H7 (cell line): ENCODE measurements around the genes FZD4, TMEM135, TRIM77, TRIM64 and NAALAD2.

DNA sequence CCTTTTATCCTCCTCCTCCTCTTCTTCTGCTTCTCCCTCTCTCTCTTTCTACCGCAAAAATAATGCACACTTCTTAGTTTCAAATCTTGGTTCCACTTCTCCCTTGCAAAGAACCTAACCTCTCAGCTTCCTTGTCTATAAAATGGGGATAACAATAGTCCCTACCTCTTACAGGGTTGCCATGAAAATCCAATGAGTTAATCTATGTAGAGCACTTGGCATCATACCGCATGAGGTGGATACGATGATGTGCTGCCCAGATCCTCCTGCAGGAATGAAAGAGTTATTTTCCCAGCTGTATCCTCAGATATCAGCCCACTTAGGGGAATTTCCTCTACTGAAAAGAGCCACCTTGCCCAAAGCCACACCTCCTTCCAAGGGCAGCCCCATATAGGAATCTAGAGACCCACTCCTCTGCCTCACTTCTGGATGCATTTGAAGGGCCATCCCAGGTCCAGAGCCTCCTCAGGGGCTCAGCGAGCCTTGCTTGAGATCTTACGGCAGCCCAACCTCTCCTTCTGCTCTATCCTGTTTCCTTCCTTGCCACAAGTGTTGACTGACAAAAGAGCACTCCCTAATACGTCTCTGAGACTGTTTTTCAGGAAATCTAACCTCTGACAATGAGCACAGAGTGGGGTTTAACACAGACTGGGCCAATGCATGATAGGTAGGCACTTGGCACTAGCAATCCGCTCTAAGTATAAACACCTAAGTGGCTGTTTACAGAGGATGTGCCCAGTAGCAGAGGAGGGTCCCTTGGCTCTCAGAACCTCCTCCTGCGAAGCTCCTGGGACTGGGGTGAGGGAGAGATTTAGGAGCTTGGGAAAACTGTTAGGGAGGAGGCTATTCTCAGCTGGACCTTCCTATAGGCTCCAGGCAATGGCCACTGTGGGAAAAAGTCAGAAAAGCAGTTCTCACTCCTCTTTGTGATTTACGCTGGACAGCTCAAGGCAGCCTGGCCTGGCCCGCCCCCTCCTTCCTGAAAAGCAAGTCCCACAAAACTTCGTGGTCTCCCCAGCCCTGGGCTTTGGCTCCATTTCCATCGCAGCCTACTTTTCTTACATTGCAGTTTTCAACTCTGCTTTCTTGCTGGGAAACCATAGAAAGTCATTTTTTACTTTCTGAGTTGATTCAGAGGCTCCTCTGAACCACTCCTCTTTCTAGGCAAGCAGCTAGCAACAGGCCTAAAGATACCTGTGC lies 128.7 kb downstream of the CCDC81 start:
- RAMPAGE, long total RNA = no peak

DNA sequence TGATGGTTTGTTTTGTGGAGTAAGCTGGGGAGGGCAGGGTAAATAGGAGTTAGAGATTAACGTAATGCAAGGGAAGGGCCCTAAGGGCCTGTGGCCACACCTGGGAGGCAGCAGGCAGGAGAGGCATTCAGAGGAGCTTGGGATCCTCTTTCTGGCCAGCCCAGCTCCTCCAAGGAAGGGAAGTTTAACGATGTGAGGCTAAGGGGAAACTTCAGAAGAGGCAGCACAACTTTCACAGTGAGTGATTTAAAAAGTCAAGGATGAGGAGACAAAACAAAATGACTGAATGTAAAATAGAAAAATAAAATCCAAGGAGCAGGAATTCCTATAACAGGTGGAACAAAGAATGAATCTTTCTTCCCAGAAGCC lies 197.1 kb downstream of the CCDC81 start:
- RAMPAGE, long total RNA = no peak

DNA sequence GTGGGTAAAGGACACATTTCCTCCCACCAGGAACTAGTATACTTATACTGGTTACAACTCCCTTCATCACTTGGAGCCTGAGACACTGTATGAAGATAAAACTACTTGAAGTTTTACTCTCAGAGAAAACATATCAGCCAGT lies 171.0 kb upstream of the PRSS23 start:
- RAMPAGE, long total RNA = no peak

GRCh38 chr11:86670809-86671364 lies 129.5 kb upstream of the PRSS23 start:
- RAMPAGE, long total RNA = no peak

- RAMPAGE, long total RNA = no peak
These were observed at the start of gene FZD4 for GRCh38 chr11:86954385-86955463. TSS of gene FZD4 (minus strand) at chr11:86955395.

- RAMPAGE, long total RNA = start-site peak on the plus strand at chr11:87038020-87038040, 65 reads
These were observed at the start of gene TMEM135 for GRCh38 chr11:87037012-87038213. TSS of gene TMEM135 (plus strand) at chr11:87037934.

- RAMPAGE, long total RNA = no peak
These were observed 209.0 kb downstream of the TMEM135 start for GRCh38 chr11:87246785-87247064.

DNA sequence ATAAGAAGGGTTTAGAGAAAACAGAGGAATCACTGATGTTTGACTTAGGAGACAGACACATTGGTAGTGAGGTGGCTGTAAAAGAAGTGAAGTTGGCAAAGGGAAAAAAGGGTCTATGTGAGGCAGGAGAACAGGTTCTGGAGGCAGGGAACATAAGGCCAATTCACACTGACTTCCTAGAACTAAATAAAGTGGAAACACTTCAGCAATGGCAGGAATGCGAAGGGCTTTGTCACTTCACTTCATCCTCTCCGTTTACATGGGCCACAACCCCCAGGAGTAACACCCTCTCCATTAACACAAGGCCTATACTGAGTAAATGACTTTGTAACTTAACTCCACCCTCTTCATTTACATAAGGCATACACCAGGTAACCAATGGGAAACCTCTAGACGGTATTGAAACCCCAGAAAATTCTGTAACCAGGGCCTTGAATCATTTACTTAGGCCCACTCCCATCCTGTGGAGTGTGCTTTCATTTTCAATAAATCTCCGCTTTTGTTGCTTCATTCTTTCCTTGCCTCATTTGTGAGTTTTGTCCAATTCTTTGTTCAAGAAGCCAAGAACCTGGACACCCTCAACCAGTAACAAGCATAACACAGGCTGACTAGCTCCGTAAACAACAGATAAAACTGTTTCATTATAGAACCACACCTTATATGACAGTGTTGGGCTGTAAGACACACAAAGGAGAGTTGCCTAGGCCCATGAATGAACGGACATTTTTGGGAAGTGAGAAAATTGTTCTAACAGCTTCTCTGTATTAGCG lies 36.4 kb downstream of the CTSC start:
- RAMPAGE, long total RNA = no peak

DNA sequence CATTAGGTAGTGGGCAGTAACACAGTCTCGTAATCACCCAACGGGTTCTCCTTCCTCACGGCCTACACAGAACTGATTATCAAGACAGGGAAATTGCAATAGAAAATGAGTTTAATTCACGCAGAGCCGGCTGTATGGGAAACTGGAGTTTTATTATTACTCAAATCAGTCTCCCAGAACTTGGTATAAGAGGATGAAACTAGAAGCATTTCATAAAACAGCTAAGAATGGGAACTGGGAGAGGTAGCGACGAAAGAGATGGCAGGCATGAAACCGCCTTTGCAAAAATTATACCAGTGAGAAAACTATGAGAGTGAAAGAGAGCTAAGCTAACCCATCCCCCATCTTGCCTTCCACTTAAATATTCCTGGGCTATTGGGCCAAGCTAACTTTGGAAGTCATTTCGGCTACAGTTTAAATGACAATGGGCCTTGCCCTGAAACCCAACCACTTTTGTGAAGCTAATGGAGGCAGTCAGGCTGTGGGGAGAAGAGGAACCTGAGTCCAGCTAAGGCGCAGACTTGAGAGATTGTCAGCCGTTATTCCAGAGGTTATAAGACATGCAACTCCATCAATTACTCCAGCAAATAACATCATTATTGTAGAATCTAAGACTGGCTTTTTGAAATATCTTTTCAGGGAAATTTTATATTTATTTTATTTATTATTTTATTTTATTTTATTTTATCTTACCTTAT lies 29.6 kb downstream of the CTSC start:
- RAMPAGE, long total RNA = no peak

- RAMPAGE, long total RNA = no peak
These were observed 785 bp upstream of the CTSC start for GRCh38 chr11:88338306-88338736.

DNA sequence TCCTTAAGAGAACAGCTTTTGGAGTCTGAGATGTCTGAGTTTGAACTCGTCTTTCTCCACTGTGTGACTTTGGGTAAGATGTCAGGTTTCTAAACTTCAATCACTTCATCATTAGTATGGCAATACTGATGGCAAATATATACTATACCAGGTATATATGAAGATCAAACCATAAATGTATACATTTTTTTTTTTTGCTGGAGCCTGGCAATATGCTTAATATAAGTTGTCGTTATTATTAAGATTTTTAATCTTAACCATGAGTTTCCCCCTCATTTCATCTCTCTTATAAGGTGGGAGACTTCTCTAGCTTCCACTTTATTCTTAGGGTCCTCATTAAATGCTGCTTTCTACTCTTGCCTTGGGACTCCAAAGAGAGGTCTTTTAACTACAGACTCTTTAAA lies 108.3 kb upstream of the CTSC start:
- RAMPAGE, long total RNA = no peak

DNA sequence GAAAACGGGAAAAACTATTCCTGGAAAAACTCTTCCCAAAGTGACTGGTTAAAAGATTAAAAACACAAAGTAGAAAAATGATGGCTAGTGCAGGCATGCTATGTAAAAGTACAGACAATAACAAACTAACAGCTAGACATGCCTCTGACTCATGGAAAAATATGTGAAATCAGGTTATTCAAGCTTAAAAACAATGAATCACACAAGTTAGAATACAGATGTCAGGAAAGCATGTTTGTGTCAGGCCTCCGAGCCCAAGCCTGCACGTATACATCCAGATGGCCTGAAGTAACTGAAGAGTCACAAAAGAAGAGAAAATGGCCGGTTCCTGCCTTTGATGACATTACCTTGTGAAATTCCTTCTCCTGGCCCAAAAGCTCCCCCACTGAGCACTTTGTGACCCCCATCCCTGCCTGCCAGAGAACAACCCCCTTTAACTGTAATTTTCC lies 110.1 kb downstream of the NOX4 start:
- RAMPAGE, long total RNA = no peak

DNA sequence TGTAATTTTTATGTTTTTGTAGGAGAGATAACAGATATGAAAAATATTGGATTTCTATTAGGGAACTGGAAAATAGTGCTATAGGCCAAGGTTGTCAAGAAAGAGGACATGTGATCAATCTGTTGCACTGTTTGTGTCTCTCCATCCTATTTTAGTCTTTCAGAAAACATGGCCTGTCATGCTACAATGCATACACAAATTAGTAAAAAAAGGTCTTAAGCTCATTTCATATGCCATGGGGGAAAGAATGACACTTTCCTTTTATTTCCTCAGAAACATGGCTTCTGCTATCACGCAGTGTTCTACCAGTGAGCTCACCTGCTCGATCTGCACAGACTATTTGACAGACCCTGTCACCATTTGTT lies at the start of gene TRIM77:
TSS of gene TRIM77 (plus strand) at position 278 of the 365 bp plus-strand sequence.
- RAMPAGE, long total RNA = no peak

- RAMPAGE, long total RNA = no peak
These were observed at the start of gene TRIM64 for GRCh38 chr11:89965683-89966217. TSS of gene TRIM64 (plus strand) at chr11:89966037.

GRCh38 chr11:90134179-90135479 lies at the start of gene NAALAD2:
TSS of gene NAALAD2 (plus strand) at chr11:90134663.
- RAMPAGE, long total RNA = start-site peak on the plus strand at chr11:90134640-90134680, 33 reads

DNA sequence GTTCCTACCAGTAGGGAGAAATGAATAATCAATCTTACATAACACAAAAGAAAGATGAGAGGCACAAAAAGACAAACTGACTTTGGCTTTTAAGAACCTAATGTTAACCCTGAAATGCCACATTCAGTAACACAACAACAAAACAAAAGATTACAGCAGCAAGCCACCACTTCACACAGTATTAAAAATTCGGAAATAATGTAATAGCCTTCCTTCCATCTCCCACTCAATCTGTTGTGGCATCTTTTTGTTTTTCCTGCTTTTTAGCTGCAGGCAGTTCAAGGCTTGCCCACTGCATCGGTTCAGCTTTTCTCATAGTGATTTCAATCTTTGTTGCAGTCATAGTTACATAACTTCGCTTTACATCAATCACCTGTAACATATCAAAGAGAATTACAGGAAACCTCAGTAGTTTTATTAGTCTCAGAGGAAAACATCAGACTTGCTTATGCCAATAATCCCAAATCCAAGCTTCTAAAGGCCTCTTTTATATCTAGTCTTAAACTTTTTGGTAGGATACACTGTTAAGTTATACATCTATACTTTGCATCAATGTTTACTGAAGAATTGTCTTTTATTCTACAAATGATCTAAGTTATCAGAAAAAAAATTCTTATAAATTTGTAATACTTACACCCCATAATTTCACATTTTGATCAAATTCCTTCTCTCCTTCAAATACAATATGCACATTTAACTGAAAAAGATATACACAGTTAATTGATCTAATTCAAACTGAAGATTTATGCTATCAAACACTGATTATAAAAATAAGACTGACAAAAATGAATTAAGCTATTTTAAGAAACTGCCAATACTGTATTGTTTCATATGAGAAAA lies 20.4 kb downstream of the CHORDC1 start:
- RAMPAGE, long total RNA = no peak

DNA sequence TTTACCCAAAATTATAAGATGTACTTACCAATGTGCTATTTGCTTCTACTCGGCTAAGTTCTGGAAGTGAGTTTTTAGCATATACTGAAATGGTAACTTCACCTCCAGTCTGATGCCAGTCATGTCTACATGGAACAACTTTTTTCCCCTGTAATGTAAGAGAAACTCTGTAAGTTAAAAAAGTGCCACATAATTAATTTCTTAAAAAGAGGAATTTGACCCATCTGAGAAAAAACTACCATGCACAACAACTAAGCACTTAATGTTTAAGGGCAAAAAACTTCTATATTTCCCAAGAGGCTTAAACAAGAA lies 19.6 kb downstream of the CHORDC1 start:
- RAMPAGE, long total RNA = no peak

DNA sequence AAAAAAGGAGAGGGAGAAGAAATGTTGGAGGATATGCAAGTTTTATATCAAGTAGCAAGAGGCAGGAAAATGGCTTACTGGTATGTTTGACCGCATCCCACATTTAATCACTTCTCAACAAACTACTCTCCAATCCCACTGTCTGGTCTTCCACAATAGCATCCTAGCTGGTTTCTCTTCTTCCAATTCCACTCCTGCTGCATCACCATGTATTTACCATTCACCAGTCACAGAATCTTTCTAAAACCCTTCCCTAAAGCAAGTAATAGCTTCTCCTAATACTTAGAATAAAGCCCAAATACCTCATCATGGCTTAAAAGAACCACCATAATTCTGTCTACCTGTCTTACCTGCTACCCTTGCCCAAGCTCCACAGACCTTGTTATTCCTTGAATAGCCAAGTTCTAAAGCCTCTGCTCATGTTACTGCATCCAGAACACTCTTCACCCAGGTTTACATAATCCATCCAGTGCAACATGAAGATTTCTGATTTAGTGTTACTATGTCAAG lies 13.2 kb downstream of the CHORDC1 start:
- RAMPAGE, long total RNA = no peak

- RAMPAGE, long total RNA = start-site peak on the plus strand at chr11:90240659-90240693, 7 reads
These were observed 17.3 kb upstream of the CHORDC1 start for GRCh38 chr11:90239879-90240784.

DNA sequence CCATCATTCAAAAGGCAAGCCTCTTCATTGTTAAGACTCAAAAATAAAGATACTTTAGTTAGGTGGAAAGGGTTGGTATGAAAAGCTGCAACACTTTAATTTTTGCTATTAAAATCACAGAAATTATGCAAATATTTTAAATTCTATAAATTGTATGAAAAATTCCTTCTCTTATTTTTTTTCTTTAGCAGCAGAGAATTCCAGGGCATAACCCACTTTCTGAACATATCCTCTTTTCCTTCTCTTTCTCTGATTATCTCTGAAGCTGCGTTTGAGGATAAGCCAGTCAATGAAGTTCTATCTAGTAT lies 208.9 kb upstream of the CHORDC1 start:
- RAMPAGE, long total RNA = no peak